Bronchus fibroblast of lung (primary cell): ENCODE results near the gene UBE2B.

DNA sequence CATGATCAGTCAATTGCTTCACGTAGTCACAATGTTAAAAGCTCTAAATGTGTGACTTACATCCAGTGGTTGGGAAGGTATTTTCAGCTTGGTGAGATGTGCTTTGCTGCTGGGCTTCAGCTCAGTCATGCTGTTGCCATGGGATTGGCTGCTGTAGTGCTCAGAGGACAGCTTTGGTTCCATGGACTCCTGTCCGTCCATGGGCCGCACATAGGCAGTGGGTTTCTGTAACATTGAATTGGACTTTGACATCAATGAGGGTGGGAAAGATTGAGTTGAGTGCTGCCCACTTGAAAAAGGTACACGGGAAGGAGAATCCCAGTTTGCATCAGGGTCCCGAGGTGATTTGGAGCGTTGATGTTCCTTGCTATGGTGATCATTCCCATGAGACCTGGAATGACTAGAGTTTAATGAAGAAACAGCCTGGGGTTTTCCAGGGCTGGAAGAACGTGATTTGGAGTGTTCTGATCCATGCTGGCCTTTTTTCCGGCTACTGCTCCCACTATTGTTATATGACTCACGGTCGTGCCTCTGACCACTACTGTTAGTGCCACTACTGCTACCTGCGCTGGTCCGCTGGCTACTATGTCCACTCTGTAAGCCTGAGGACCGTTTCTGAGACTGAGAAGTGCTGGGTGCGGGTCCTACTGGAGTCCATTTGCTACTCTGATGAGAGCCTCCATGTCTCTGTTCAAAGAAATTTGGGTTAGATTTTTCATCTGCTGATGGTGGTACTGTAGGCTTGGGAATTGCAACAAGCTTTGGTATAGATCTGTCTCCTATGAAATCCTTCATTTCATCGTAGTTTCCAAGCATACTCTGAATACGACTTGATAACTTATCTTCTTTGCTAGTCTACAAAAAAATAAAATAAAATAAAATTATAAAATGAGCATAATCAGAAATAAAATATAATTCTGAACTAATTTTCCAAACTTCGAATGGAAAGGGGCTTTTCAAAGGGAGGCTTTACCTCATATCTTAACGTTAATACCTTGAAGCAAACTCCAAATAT, 29.0 kb downstream of the AFF4 start:
- RAMPAGE, long total RNA, result no peak

DNA sequence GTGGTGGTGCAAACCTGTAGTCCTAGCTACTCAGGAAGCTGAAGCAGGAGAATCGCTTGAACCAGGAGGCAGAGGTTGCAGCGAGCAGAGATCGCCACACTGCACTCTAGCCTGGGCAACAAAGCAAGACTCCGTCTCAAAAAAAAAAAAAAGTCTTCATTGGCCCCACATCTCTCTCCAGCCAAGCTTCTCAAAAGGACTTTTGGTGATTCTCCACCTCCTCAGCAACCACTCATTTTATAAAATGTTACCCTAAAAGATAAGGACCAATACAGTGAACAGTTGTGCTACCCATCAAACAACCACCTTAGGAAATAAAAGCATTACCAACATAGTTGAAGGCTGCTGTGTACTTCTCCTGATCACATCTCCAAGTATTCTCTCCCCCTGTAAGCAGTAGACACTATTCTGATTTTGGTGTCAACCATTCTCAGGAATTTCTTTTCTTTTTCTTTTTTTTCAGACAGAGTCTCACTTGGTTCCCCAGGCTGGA, 12.3 kb downstream of the AFF4 start:
- RAMPAGE, long total RNA, result no peak

DNA sequence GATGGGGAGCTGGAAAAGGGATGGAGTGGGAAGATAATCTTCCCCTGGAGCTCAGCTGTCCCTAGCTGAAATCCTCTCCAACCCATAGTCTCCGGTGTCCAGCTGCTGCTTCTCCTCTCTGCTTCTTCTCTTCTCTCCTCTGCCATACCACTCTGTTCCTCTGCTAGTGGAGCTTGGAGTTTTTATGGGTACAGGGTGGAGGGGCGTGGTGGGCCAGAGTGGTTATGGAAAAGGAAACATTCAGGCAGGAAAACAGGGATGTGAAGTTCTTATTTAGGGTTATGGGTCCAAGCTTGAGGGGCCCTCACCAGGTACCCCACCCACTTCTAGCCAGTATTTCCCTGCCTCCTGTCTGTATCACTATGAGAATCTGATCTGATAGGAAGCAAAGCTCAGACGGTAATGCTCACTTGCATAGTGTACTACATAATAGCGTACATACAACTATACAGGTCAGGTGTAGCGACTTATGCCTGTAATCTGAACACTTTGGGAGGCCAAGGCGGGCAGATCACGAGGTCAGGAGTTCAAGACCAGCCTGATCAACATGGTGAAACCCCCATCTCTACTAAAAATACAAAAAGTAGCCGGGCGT, 8.3 kb downstream of the AFF4 start:
- RAMPAGE, long total RNA, result no peak

DNA sequence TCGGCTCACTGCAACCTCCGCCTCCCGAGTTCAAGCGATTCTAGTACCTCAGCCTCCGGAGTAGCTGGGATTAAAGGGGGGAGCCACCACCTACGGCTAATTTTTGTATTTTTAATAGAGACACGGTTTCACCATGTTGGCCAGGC, 722 bp upstream of the AFF4 start:
- RAMPAGE, long total RNA, result no peak

DNA sequence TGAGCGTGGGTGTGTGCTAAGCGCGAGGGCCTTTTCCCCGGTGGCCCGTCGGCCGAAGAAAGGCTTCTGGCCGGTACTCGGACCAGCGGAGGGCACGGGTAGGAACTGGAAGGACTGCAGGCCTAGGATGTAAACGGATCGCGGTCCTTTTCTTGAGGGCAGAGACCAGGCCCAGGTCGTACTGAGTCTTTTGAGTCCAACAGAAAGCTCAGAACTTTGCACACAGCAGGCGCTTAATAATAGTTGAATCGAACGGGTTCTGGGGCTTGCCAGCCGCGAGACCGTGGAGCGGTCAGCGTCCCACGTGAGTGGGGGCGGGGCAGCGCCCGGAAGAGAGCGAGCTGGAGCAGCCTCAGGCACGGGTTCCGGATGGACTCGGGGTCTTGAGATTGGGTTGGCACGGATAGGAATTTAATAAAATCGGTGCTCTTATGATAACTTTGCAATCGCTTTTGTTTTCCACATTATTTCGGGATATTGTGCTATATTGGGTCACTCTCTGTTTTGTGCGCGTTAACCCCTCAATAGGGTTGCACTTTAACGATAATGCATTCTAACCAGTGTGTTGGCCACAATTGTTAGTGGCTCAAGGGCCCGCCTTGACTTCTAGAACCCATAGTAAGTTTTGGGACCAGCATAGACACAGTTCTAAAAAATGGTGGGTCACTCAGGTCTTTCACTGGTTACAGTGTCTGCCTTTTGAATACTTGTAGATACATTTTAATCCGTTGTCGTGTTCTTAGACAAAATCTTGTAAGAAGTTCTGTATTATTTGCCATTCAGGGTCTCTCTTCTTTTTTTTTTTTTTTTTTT, 928 bp downstream of the HSPA4 start:
- RAMPAGE, long total RNA, result no peak

DNA sequence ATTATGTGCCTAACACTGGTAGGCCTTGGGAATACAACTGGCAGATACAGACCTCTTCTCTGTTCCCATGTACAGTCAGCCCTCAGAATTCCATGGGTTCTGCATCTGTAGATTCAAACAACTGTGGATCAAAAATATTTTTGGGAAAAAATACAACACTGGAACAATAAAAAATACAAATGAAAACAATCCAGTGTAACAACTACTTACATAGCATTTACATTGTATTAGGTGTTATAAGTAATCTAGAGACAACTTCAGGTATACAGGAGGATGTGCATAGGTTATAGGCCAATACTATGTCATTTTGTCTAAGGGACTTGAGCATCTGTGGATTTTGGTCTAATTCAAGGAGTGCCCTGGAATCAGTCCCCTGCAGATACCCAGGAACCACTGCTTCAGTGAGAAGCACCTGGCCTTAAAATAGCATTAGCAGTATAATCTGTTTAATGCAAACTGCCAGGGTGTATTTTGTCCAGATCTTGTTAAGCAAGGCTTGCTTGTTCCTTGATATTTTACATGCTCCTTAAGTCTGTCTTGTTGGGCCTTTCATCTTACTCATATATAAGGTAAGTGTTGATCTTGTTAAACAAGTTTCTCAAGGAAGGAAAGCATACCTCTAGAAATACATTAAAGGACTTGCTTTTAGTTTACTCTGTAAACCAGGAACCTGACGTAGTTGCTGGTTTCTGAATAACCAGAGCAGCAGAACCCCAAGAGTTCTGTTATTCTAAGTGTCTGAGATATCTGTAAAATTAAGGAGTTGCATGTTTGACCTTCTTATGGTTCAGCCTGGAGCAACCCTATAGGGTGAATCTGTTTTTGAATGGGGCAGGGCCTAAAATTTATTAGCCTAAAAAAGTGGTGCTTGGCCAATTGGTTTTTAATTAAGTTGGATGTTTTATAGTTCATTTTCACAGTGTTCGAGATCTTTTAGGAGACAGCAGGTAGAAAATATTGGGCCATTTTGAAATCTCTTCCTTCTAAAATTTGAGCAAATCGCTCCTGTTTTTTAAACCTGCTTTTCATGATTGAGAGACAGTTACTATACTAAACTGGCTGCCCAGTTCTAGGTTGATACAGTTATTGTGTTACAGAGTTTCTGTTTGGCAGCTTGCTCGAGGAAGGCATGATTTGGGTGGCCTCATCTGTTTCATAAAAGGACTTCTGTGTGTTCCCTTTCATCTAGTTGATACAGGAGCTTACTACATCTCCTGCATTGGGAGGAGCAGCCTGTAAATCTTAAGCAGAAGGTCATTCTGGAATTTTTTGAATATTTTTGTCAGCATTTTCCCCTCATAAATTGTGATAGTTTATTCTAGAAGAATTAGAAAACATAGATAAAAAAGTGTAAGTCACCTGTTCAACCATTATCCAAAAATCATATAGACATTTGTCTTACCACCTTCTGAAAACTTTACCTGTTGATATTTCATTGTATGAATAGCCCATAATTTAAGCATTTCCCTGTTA, 13.8 kb downstream of the HSPA4 start:
- RAMPAGE, long total RNA, result no peak

DNA sequence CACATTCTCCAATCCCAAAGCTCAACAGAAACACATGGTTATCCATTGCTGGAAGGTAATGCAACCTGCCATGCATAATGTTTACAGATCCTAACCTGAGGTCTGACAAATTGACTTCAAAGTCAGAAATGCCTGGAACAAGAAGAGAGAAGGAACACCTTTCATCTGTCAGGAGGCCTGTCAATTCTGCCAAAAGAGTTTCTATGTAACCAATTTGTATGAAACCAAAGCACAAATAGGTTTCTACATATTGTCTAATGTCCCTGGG, 204.9 kb downstream of the FSTL4 start:
- RAMPAGE, long total RNA, result no peak

GRCh38 chr5:133934257-133934763, 34.1 kb downstream of the C5orf15 start:
- RAMPAGE, long total RNA, result no peak

GRCh38 chr5:133993844-133994556, 10.8 kb downstream of the VDAC1 start:
- RAMPAGE, long total RNA, result no peak

DNA sequence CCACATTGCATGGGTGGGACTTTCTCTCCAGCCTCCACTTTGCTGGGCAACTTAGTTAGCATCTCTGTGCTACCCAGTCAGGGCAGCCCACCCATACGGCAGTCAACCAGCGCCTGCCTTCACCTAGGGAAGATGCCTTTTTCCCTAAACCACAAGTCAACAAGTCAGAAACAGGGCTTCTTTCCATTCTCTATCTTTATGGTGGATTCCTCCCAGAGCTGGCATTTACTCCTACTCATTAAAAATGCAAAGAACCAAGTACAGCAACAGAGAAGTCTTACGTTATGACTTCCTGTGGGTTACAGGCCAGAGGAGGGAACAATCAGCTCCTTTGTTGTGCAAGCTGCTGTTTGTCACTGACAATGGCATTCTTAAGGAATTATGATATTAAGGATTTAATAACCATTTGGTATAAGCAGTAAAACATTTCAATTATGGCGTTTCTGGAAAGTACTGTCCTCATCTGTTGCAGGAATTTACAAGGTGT, 48.9 kb upstream of the VDAC1 start:
- RAMPAGE, long total RNA, result no peak

- RAMPAGE, long total RNA, result no peak
These were observed 27.5 kb downstream of the TCF7 start for GRCh38 chr5:134141964-134142453.

- RAMPAGE, long total RNA, result no peak
These were observed 26.8 kb downstream of the SKP1 start for GRCh38 chr5:134149667-134150619.

GRCh38 chr5:134158322-134158825, 18.4 kb downstream of the SKP1 start:
- RAMPAGE, long total RNA, result no peak

- RAMPAGE, long total RNA, result no peak
These were observed 1.1 kb downstream of the SKP1 start for GRCh38 chr5:134175676-134176076.

DNA sequence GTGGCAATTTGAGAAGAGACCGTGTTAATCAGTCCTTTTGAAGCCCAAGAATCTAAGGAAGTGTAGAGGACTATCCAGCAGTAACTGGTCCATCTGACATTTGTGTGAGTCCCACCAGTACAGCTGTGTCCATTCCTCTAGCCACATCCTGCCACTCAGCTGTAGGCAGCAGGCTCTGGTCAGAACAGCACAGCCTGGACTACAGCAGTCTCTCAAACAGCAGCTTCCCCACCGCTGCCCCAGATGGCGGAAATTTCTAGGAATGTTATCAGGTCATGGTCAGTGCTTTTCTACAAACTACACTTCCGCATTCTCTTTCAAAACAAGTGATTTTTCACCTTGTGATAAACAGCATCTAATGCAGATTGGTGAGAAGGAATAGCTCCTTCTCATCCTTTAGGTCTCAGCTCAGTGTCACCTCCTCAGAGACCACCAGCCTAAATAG, 10.8 kb upstream of the SKP1 start:
- RAMPAGE, long total RNA, result no peak

DNA sequence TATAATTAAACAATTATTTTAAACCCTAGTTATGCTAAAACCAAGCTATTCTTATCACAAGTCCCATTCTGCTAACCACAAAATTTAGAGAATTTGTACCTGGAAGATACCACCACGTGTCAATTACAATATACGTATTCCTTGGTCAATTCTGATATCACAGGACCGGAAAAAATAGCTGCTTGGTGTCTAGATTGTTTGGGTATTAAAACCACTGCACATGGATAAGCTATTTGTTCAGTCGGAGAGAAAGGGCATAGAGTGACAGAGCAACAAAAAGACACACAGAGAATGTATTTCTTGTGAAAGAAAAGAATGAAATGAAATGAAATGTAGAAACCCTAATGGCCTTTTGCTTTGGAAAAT, 19.0 kb upstream of the SKP1 start:
- RAMPAGE, long total RNA, result no peak

GRCh38 chr5:134299452-134299969, 67.5 kb downstream of the CDKL3 start:
- RAMPAGE, long total RNA, result no peak

GRCh38 chr5:134370878-134371929, at the start of gene UBE2B:
Gene UBE2B (plus strand): TSS chr5:134371569.
- RAMPAGE, long total RNA, result start-site peak on the plus strand at chr5:134371535-134371576, 124 and 161 reads in 2 replicates

- RAMPAGE, long total RNA, result no peak
These were observed 14.3 kb upstream of the JADE2 start for GRCh38 chr5:134510958-134511729.

DNA sequence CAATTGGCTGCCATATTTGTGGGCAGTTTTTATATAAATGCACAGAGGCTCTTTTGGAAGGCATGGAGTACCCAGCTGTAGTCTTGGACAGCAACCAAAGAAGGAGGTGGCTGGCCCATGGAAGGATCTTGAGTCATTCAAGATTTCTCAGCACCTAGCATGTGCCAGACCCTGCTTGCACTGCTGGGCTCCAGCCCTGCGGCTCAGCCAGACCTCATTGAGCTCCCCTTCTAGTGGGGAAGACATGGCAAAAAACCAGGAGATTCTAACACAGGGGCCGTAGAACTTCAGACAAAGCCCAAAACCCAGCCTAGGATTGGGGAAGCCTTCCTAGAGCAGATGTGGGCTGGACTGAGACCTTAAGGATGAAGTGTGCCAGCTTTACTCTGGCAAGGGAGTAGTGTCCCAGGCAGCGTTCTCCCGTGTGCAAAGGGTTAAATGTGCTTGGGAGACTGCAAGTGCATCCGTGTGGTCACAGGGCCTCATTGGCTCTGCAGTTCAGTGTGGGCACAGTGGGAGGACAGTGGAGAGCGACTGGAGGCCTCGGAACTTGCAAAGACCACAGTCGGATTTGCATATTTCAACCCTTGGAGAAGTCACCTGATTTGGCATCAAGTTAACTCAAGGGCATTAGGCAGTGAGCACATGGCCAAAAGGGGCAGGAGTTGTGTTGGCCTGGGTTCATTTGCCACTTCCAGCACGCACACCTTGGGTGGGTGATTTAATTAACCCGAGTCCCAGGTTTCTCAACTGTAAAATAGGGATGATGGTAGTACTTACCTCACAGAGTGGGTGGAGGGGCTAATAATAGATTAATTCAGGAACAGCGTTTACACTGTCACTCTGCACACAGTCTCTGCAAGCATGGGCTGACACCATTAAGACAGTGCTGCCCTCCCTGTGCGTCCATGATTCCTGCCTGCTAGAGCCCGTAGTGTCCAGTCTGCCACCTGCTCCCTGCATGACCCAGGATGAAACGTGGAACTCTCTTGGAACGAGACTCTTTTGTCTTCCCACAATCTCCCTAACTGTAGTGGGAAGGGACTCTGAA, 22.5 kb downstream of the JADE2 start:
- RAMPAGE, long total RNA, result no peak